Vein endothelial cell (primary cell): Measurements from ENCODE around the genes ZNF749, ZSCAN18, ZSCAN22, RNF225 and ZNF446.

DNA sequence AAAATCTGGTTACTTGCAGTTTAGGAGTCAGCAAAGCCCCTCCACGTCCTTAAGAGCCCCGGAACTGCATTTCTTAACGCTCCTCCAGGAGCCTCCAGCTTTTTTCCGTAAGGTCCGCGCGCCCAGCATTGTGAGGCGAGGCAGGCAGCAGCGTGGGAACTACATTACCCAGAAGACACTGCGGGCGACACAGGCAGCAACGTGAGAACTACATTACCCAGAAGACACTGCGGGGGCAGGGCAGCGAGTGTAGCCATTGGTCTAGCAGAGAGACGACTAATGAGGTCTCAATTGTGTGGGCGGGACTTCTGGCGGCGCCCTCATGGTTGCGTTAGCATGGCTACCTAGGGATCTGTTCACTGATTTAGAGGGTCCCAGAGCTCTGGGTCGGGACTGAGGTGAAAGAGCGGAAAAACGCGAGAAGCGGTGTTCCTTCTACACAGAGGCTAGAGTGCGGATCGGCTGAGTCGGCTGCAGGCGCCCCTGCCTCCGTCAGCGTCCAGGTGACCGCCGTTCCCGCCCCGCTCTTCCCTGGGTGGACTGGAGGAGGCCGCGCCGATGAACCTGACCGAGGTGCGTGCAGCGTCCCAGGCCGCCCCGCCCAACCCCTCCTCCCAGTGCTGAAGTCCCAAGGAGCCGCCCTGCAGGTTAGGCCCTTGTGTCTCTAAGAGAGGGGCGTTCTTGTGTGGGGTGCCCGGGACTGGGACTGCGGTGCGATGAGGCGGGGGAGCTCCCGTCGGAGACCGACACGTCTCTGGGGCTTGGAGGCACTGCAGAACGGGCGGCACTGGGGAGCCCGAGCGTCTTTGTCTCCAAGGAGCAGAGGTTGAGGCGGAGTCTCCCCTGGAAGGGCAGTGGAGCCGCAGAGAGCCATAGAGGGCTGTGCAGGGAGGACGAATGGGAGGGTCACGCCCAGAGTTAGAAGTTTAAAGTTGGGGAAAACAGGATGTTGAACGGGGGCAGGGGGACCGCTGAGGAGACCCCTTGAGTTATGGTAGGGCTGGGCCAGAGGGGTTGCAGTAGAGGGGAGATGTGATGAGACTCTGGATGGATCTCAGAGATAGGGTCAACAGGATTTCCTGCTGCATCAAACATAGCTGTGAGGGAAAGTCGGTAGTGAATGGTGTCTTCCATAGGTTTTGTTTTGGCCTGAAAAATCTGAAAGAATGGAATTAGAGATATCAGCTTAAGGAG lies at the start of gene ZNF749:
TSS of gene ZNF749 (plus strand) at position 305 of the 1,194 bp plus-strand sequence.
- CAGE, long polyA plus RNA: no peak

- CAGE, long polyA plus RNA: no peak
Observed at GRCh38 chr19:57684082-57684869, 2.5 kb downstream of the ZNF551 start.

DNA sequence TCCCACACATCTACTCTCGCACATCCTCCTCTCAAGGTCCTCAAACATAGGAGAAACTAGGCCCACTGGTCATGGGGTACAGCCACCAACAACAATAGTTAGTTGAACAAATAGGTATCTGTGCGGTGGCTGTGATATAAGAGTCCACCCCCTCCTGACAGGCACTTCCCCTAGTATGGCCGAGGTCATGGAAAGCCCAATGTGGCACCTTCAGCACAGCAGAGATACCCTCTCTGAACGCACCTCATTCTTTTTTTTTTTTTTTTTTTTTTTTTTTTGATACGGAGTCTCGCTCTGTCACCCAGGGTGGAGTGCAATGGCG lies 1.3 kb downstream of the ZNF552 start:
- CAGE, long polyA plus RNA: no peak

GRCh38 chr19:58060452-58060862 lies 1.4 kb downstream of the ZNF135 start:
- CAGE, long polyA plus RNA: no peak

DNA sequence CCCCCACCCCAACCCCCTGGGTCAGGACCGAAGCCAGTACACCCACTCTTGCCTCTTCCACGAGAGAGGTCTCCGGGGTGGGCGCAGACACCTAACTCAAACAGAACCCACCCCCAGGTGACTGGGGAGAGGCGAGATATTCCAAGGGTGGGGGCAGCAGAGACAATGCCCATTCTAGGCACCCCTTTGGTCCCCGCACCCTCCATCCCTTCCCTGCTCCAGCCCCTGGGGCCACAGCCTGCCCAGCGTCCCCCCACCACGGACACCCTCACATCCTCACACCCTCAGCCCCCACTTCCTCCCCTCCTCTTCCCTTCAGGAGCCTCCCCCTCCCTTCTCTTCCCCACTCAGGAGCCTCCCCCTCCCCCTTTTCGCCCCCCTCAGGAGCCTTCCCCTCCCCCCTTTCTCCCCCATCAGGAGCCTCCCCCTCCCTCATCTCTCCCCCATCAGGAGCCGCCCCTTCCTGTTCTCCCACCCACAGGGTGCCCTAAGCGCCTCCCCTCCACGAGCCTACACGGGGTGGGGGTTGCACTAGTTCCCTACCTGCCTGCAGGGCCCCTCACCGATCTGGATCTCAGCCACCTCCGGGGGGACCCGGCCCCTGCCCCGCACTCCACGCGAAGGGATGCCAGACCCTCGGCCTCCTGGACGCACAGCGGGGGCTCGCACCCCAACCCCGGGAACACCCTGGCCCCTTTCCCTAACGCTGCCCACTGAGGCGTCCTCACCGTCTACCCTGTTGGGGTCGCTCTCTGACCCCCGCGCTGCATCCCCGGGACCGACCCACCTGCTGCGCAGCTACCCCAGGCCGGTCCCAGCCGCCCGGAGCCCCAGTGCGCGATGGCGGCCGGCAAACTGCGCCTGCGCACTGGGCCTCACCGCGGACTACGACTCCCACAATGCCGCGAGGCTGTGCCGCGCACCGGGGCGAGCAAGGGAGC lies at the start of gene ZSCAN18:
TSS of gene ZSCAN18 (minus strand) at position 845 of the 941 bp plus-strand sequence.
- CAGE, long polyA plus RNA: start-site peak on the minus strand centred at position 839 of the sequence, 16 bp wide, 278 and 104 reads in 2 replicates

DNA sequence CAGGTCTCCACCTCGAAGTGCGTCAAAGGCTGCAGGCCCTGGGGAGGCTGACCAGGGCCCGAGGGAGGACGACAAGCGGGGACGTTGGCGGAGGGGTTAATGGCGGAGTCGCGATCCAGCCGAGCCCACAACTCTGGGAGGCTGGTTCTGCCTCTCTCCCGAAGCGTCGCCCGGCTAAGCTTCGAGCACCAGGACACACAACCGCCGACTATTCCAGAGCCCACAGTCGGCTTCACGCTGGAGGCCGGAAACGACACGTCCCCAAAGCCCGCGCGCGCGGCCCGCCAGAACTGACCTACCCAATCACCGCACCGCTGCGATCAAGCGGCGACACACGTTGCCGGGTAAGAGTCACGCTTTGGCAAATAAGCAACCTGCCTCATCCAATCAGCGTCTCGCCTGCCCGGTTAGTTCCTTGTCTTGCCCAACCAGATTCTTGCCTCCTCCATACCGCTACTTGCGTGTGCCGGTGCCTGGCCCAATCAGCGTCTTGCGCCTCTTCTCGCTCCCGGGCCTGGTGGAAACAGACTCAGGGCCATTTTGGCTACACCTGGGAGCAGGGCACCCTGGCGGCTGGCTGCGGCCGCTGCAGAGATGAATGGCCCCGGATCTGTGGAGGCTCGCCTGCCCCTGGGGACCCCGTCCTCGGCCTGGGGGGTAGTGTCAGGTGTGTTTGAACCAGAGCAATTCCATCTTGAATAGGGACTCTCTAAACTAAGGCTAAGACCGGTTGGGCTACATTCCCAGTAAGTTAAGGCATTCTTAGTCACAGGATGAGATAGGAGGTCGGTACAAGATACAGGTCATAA lies 11.7 kb upstream of the ZNF544 start:
- CAGE, long polyA plus RNA: no peak

- CAGE, long polyA plus RNA: no peak
Observed at GRCh38 chr19:58257648-58258684, 20.8 kb upstream of the ZNF8 start.

GRCh38 chr19:58262519-58263250 lies 16.1 kb upstream of the ZNF8 start:
- CAGE, long polyA plus RNA: no peak

DNA sequence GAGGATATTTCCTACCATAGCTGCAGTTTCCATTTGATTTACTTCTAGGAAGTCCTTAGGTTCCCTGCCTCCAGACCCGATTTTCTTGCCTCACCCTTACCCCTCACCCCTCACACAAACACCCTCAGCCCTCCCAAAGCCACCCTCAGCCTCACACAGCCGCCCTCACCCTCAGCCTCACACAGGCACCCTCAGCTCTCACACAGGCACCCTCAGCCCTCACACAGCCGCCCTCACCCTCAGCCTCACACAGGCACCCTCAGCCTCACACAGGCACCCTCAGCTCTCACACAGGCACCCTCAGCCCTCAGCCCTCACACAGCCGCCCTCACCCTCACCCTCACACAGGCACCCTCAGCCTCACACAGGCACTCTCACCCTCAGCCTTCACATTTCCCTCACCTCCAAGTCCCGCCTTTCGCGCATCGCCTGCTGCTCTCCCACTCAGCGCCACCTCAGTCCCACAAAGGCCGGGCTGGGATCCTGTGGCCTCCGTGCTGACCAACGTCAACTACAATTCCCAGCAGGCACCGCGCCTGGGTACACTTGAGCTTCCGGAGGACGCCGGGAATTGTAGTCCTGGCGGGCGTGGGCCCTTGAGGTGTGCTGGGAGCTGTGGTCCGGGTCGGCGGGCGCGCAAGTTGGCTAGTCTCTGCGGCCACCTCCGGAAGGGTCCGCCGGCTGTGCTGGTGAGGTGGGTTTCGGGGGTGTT lies at the start of gene ZSCAN22:
TSS of gene ZSCAN22 (plus strand) at position 574 of the 712 bp plus-strand sequence.
- CAGE, long polyA plus RNA: no peak

DNA sequence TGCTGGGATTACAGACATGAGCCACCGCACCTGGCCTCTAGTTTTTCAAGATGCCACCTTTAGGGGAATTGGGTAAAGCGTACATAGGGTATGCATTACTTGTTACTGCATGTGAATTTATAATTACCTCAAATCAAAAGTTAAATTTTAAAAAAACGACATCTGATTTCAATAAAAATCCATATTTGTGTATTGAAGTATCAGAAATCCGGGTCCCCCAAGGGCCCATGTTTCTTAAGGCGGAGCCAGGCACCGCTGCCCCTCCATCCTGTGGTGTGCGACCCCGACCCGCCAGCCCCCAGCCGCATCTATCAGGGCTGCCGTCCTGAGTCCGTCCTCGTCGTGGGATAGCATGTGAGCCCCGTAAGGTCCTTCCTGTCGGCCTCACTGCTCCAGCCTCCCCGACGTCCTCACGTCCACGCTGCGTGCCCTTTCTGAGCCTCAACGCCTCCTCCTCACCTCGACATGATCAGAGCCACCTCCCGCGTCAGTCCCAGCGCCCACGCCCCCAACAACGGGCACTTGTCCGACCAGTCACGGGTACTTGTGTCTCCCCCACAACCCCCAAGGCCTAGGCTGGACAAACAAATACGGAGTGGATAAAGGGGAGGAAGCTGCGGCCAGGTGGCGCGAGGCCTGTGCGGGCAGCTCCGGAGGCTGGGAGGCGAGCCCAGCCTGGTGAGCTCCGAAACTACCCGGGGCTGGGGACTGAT lies 774 bp downstream of the ZNF497 start:
- CAGE, long polyA plus RNA: no peak

DNA sequence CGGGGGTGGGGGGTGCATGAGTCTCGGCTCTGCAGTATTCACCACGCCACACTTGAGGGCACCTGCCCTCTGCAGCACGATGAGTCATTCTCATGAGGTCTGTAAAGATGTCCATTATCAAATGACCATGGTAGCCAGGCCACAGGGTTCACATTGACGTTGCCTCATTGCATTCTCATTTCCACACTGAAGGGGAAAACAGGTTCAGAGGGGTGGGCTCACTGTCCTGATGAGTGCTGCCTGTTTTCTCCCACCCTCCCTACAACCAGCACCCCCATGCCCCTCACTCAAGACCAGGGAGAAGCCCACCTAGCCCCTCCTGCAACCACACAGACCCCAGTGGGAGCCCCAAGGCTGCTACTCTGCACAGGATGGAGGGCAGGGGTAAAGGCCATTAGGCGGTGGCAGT lies 2.0 kb upstream of the RPS5 start:
- CAGE, long polyA plus RNA: no peak

- CAGE, long polyA plus RNA: no peak
Observed at GRCh38 chr19:58385653-58386244, 1.3 kb upstream of the RPS5 start.

DNA sequence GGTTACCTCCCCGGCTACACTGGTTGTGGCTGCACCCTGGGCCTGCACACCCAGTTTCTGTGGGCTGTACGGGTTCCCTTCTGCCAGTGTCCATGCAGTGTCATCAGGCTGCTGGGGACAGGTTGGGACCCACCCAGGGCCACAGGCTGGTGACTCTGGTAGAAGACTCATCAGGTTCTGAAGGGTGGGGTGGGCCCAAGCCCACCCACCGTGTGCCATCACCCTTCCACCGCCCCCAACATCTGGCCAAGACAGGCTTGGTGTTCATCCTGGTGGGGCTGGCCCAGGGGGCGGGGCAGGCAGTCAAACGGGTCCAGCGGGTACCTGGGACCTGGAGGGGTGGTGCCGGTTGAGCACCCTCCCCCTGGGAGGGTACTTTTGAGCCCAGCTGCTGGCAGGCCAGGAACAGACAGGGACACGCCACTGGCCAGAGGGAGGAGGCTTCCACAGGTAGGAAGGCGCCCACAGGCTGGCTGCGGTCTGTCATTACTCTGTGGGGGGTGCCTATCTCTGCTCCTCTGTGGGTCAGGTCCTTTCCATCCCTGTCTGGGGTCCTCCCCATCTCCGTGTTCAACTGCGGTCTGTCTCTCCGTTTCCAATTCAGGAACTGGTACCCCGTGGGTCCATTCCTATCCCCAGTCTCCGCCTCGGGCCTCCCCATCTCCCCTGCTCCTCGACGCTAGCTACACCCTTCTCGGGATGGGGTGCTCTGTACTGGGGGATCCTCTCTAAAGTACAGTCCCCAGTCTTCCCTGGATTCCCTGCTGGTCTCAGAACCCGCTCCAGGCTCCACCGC lies at the start of gene RNF225:
TSS of gene RNF225 (plus strand) at position 405 of the 796 bp plus-strand sequence.
- CAGE, long polyA plus RNA: no peak

DNA sequence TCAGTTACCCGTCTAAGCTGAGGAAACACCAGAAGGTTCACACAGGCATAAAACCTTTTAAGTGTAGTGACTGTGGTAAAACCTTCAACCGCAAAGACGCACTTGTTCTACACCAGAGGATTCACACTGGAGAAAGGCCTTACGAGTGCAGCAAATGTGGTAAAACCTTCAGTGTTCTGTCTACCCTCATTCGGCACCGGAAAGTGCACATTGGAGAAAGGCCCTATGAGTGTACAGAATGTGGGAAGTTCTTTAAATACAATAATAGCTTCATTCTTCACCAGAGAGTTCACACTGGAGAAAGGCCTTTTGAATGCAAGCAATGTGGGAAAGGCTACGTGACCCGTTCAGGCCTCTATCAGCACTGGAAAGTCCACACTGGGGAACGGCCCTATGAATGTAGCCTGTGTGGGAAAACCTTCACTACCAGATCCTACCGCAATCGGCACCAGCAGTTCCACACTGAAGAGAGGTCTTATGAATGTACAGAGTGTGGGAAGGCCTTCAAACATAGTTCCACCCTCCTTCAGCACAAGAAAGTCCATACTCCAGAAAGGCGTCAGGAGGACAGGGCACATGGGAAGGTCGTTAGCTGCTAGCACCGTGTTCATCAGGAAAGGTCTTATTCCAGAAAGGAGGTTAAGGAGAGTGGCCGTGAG lies 8.9 kb downstream of the ZNF584 start:
- CAGE, long polyA plus RNA: no peak

DNA sequence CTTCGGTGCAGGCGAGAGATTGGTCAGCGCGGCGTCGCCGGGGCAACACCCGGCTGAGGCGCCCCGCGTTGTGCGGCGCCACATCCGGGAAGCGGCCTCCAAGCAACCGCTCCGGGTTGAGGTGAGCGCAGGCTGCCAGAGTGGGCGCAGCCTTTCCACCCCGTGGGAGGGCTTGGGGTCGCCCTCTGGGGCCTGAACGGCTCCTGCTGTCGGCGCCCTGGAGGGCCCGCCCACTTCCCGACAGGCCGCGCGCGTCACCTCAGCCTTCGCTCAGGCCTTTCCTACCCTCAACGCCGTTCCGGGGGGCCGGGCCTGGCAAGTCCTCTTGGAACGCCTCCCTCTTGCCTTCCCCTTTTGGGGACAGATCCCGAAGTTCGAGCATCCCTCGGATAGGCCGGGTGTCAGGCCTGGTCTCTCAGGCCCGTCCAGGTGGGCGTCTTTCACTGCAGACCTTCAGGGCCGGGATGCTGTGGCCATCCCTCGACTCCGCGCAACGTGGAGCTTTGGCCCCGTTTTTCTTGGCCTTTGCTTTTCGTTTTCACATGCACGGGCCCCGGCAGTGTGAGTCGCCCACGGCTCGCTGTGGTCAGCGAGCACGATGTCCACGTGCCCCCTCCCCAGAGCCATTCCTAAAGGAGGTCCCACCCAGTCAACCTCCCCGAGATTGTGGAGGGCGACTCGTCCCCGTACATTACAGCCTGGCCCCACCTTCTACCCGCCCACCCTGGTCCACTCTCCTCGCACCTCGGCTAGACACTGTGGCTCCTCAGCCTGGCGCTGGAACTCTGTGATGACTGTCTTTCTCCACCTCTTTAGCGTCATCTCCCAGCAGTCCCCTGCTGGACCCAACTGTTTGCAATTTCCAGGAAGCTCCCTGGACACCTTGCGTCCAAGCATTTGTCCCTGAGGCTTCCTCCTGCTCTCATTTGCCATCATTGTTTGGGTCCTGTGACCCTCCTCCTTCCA lies at the start of gene ZNF446:
TSS of gene ZNF446 (plus strand) at position 277 of the 966 bp plus-strand sequence.
- CAGE, long polyA plus RNA: no peak

DNA sequence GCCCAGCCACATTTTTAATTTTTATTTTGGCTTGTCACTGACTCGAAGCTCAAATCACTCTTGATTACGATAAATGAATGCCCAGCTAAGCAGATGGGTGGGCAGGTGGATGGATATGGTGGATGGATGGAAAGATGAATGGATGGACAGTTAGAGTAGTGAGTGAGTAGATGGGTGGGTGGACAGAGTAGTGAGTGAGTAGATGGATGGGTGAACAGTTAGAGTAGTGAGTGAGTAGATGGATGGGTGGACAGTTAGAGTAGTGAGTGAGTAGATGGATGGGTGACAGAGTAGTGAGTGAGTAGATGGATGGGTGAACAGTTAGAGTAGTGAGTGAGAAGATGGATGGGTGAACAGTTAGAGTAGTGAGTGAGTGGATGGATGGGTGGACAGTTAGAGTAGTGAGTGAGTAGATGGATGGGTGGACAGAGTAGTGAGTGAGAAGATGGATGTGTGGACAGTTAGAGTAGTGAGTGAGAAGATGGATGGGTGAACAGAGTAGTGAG lies 9.8 kb downstream of the SLC27A5 start:
- CAGE, long polyA plus RNA: no peak

DNA sequence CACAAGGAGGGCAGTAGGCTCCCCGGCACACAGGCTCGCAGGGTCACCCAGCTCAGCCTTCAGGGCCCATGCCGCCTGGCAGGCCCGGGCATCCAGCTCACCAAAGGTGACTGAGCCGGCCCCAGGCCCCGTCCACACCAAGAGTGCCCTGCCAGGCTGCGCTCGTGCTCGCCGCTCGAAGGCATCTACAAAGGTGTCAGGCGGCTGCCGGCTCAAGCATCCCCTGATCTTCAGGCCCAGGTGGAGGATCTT lies 447 bp downstream of the SLC27A5 start:
- CAGE, long polyA plus RNA: no peak

- CAGE, long polyA plus RNA: no peak
Observed at GRCh38 chr19:58515627-58516107, 3.9 kb upstream of the SLC27A5 start.

DNA sequence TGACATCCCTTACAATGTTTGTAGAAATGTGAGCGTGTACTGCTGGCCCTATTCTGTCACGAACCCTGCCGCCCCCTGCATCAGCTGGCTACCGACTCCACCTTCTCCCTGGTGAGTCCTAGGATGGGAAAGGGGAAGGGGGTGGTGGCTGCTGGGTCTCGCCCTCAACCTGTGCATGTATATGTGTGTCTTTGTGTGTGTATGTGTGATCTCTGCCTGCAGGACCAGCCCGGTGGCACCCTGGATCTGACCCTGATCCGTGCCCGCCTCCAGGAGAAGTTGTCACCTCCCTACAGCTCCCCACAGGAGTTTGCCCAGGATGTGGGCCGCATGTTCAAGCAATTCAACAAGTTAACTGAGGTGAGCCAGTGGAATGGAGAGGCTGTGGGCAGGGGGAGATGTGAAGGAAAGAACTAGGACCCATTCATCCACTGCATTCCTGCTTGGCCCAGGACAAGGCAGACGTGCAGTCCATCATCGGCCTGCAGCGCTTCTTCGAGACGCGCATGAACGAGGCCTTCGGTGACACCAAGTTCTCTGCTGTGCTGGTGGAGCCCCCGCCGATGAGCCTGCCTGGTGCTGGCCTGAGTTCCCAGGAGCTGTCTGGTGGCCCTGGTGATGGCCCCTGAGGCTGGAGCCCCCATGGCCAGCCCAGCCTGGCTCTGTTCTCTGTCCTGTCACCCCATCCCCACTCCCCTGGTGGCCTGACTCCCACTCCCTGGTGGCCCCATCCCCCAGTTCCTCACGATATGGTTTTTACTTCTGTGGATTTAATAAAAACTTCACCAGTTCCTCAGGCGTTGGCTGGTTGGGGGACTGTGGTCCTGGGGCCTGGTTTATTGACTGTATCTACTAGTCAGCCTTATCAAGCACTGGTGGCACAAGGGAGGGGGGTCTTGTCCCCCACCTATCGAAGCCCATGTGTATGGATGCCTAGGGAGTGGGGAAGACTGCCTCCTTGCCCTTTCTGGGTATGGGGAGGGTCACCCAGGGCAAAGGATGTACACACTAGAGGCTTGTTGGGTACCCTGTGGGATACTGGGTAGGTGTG lies 4.7 kb downstream of the CHMP2A start:
- CAGE, long polyA plus RNA: no peak

GRCh38 chr19:58559082-58559454 lies 657 bp upstream of the UBE2M start:
- CAGE, long polyA plus RNA: no peak